Frontal cortex (tissue), 2 donors: ENCODE data around the genes OR10H2 and OR10H3.

- RAMPAGE, long total RNA, result no peak
Observed at GRCh38 chr19:15727815-15728081, at the start of gene OR10H2. TSS of gene OR10H2 (plus strand) at chr19:15728024.

GRCh38 chr19:15732399-15732901 lies 4.6 kb downstream of the OR10H2 start:
- RAMPAGE, long total RNA, result no peak

- RAMPAGE, long total RNA, result no peak
Observed at GRCh38 chr19:15737650-15738099, at the start of gene OR10H3. TSS of gene OR10H3 (plus strand) at chr19:15737985.

- RAMPAGE, long total RNA, result no peak
Observed at GRCh38 chr19:15835663-15836599, 20.5 kb upstream of the OR10H1 start.

- RAMPAGE, long total RNA, result no peak
Observed at GRCh38 chr19:15837347-15837812, 21.9 kb upstream of the OR10H1 start.

- RAMPAGE, long total RNA, result no peak
Observed at GRCh38 chr19:16084425-16085066, 8.3 kb downstream of the TPM4 start.

DNA sequence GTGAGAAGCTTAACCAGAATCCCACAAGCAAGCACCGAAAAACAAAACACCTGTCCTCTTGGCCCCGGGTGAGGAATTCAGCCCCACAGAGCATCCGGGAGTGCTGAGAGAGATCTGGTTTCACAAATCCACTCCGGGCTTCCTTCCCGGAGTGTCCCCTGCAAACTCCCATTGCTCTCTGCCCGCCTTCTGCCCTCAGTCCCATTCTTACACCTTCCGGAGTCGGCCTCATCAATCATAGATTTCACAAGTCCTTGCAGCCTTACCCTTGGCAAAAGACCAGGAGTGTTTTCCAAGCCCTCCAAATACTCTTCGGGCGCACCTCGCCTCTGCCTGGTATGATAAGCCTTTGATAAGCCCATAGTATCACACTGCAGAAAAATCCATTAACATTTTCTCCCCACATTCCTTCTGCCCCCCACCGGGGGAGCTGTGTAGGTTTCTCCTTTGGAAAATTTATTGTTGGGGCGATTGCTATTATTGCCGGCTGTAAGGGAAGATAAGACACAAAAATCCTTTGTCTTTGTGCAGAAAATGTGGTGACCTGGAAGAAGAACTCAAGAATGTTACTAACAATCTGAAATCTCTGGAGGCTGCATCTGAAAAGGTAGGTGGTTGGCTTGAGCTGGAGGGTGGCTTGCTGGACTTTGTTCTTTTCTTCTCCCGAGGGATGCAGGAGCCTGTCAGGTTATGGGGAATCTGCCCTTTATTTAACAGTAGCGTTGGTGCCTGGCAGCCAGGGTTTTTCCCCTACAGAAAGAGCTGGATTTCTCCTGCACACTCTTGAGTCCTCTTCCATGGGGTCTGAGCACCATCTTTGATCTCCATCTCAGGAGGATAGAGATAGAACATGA lies 12.4 kb downstream of the TPM4 start:
- RAMPAGE, long total RNA, result no peak

GRCh38 chr19:16117797-16118031 lies 6.0 kb downstream of the RAB8A start:
- RAMPAGE, long total RNA, result no peak

- RAMPAGE, long total RNA, result no peak
Observed at GRCh38 chr19:16160806-16161555, 12.3 kb downstream of the CIB3 start.

DNA sequence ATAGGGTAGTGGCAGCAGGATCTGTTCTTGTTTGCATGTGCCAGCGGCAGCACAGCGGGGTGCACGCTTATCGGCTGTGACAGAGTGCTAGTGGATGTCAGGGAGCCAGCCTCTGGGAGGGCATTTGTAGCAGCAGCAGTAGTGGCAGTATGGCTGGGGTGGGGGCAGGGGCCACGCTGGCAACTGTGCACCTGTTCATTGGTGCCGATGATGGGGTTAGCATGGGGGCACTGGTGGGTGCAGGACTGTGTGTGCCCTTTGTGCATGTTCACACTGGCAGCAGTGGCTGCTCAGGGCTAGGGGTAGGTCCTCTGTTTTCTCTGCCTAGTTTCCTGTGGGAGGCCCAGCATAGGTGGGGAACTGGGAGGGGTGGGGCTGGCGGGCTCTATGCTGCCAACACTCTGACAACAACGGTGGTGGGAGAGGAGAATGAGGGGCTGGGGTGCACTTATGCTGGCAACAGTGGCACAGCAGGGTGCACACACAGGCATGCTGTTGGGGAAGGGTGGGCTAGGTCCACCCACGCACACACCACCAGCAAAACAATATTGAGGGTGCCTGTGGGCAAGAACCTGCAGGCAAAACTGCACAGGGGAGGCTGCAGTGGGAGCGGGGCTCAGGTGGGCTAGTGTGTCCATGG lies 19.3 kb downstream of the AP1M1 start:
- RAMPAGE, long total RNA, result no peak

GRCh38 chr19:16285784-16286799 lies 38.5 kb upstream of the KLF2 start:
- RAMPAGE, long total RNA, result no peak

GRCh38 chr19:16325566-16326274 lies 1.1 kb downstream of the KLF2 start:
- RAMPAGE, long total RNA, result no peak

DNA sequence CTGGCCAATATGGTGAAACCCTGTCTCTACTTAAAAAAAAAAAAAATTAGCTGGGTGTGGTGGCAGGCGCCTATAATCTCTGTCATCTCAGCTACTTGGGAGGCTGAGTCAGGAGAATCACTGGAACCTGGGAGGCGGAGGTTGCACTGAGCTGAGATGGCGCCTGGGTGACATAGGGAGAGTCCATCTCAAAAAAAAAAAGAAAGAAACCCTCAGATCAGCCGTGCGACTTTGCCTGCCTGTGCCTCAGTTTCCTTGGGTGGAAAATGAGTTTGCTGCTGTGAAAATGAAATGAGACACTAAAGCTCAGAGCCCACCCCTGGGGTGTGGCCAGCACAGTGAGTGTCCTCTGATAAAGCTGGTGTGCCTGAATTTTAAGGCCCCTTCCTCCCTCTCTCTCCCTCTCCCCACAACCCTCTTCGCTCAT lies 6.5 kb downstream of the KLF2 start:
- RAMPAGE, long total RNA, result no peak

- RAMPAGE, long total RNA, result no peak
Observed at GRCh38 chr19:16345364-16345836, 20.8 kb downstream of the KLF2 start.

DNA sequence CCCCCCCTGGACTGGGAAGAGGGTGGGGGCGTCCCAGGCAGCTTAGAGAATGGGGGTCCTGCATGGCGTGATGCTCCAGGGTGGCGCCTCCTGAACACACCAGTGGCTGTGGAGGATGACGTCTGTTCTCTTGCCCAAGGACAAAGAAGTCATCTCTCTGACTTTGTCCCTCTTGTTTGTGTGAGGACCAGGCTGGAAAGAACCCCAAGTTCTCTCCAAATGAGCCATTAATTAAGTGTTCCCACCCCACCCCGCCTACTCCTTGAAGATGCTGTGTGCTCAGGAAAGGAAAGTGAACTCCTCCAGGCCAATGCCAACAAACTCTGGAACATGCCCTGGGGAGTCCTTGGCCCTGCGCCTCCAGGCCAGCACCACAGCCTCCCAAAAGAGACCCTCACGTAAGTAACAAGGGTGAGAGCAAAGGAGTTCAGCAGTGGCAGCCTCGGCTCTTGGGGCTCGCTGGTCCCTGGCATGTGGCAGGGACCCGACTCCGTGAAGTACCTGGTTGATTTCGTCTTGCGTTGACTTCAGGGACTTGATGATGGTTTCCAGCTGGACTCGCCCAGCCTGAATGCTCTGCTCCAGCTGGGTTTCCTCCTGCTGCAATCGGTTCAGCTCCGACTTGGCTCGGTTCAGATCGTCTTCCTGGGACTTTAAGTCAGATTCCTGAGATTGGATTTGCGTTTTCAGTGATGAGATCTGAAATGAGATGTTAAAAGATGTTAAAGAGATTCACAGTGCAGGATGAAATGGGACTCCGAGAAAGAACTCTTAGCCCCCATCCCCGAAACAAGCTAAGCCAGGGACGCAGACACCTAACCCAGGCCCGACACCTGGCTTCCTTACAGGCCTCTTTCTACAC lies 68.3 kb downstream of the EPS15L1 start:
- RAMPAGE, long total RNA, result no peak

DNA sequence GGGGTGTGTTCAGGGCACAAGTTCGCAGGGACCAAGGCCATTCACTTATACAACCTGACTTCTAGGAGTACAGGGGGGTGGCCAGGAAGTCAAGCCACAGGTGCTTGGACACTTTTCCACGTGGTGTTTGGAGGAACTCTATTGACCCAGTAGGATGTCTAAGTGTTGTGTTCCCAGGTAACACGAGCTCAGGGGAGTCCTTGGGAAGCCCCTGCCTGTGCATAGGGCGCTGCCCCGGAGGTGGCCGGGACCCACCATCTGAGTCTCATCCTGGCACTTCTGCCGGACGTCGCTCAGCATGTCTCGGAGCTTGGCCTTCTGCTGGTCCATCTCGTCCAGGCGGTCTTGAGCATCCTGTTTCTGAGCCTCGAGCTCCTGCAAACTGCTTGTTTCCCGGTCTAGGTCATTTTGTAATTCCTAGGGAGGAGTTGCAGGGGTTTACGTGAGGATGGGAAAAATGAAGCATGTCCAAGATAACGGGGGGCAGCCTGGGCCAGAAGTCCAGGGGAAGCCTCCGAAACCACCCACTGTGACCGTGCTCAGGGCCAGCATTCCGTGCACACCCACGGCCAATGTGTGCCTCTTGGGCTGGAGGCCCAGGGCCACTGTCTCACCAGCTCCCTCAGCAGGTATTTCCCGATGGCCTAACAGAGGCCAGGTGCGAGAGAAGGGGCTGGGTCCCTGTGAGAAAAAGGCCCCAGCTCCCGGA lies 67.3 kb downstream of the EPS15L1 start:
- RAMPAGE, long total RNA, result no peak

GRCh38 chr19:16446915-16447432 lies 24.8 kb downstream of the EPS15L1 start:
- RAMPAGE, long total RNA, result no peak

DNA sequence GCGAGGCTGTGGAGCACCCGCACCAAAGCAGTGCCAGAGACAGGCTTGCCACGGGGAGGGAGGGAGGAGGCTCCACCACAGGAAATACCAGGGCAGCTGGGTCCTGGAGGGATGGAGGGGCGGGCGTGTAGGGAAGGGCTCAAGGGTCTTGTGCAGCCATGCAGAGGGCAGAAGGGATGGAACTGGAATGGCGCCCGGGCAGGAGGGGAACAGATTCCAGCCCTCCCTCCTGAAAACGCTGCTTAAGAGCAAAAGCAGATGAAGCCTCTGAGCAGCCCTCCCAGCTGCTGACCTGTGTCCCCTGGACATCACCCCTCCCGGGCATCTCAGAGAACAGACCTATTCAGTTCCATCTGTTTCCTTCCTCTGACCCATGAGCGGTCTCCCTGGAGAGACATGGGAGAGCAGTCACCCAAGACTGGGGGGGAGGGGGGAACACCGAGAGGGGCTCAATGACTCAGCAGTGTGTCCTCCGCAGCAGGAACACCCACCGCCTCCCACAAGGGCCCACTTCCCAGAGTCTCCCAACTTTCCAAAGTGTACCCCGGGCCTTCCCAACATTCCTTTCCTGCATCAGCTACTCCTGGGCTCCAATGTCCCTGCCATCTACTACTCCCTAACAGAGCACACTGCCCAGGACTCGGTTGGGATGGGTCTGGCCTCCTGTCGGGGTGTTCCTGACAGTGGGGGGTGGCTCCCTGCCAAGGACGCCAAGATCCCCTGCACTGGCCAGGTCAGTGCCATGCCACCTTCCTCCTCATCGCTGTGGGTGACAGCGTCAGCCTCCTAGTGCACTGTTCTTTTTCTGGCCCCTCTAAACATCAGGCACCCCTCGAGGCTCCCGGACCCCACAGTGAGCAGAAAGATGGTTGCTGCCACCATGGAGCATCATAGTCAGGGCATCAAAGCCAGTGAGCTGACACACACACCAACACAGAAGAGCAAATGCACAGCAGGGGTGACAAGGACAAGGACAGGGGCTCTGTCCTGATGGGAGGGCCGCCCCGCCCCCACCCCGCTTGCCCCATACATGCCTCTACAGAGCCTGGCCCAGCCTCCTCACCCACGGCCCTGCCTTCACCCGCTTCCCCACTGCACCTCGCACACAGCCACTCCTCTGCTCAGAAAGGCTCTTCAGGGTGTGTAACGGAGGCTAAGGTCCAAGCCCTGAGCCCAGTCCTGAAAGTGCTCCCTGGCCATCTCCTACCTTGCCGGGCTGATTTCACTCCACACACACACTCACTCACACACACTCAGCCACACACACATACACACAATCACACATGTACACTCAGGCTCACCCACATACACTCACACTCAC lies 13.9 kb downstream of the EPS15L1 start:
- RAMPAGE, long total RNA, result no peak

GRCh38 chr19:16541435-16542358 lies 540 bp downstream of the CHERP start:
- RAMPAGE, long total RNA, result no peak

DNA sequence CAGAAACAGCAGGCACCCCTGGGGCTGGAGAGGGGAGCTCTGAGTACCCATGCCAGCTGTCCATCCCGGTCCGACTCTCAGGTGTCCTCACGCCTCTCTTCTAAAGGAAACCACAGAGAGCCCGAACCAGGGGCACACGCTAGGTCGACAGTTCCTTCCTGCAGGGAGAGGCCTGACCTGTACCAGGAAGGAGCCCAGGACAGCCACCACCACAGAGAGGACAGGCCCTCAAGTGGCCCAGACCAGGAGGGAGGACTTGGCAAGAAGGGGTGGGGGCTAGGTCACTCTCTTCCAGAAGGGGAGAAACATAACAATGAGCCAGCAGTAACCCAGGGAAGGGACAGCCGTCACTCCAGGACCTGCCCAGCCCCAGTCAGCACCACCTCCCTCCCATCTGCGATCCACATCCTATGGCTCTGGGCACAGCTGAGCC lies 13.0 kb upstream of the SLC35E1 start:
- RAMPAGE, long total RNA, result no peak